Occipital lobe (tissue), 2 donors: ENCODE measurements around the genes ARHGEF11, FCRL1, CD1A, OR10K1, OR10Z1 and OR6K3.

DNA sequence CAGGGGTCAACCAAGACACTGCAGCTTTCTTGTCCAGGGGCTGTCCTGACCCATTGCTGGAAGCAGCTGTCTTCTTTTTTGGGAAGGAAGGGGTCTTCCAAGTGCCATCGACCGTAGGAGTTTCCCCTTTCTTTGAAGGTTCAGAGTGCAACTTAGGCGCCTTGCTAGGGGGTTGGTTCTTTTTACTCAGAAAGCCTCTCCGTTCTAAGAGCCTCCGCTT, 1.0 kb upstream of the METTL25B start:
- RAMPAGE, long total RNA, result no peak

DNA sequence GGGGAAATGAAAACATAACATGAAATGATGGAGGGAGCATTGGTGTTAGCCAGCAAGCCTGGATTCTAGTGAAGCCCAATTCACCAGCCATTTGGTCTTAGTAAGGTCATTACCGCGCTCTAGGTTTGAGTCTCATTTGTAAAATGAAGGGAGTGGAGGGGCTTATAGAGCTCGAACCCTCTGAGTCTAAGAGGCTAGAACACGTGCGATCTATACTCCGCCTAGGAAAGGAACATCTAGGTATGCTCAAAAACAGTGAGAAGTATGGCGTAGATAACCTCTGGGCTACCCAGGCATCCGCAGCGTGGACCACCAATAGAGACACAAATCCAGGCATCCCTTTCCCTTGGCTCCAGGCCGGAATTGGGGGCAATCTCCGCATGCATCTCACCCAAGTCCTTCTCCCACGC, 378 bp upstream of the METTL25B start:
- RAMPAGE, long total RNA, result no peak

- RAMPAGE, long total RNA, result no peak
Measured at GRCh38 chr1:156746976-156747778, 4.3 kb downstream of the HDGF start.

GRCh38 chr1:156813599-156814690, 2.7 kb downstream of the SH2D2A start:
- RAMPAGE, long total RNA, result no peak

DNA sequence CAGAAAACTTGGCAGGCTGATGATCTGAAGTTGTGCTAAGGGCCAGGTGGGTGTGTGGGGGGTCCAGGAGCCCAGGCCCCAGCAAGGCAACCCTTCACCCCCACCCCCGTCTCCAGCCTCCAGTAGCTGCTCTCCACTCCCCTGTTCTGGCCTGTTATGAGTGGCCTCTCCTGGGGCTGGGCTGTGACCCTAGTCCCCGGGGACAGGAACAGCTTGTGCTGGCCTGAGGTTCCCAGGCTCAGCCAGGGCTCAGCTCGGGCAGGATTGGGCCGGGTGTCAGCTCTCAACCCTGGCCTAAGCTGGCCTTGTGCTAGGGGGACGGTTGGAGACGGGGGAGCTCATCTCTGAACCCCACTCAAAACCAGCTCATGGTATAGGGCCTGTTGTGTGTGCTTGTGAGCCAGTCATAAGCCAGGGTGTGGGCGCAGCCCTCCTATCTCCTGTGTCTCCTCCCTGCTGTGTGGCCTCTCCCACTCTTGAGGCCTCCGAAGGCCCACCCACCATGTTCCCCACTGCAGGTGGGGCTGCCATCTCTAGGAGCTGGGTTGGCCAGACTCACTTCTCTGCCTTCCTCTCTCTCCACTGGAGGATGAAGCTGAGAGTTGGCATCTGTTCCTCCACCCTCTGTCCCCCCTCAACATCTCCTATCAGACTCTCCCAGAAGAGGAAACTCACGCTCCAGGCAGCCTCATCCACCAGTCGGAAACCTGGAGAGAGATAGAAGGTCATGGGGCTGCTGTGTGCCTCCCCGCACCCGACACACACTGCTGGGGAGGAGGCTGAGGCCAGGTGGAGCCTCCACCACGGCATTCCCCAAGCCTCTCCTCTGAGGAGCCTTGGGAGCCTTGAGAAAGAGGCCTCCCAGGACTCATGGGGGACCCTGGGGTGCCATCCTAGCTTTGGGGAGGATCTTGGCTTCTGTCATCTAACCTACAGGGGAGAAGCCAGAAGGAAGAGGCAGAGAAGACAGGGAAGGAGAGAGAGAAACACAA, 1.4 kb downstream of the PEAR1 start:
- RAMPAGE, long total RNA, result no peak

DNA sequence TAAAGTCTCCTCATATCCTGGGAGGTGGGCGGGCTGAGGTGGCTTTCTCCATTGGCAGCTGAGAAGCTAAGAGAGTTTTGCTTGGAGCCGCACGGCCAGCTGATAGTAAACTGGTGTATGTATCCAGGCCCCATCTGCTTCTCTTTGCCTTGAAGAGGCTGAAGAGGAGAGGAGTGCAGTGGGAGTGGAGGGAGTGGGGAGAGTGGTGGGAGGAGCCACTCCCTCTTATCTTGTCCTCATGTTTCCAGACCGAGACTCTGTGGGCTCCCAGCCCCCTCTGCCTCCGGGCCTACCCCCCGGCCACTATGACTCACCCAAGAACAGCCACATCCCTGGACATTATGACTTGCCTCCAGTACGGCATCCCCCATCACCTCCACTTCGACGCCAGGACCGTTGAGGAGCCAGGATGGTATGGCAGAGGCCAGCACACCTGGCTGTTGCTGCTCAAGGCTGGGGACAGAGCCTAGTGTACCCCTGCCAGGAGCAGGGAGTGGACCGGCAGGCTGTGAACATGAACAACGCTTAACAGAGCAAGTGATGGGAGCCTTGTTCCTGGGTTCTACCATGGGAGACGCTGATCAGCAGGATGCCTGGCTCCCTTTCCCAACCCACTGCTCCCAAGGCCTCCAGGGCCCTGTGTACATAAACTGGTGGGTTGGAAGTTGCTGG, 5.9 kb upstream of the LRRC71 start:
- RAMPAGE, long total RNA, result no peak

- RAMPAGE, long total RNA, result no peak
Measured at GRCh38 chr1:156941107-156941473, 20.7 kb downstream of the LRRC71 start.

GRCh38 chr1:157045242-157046228, at the start of gene ARHGEF11:
ARHGEF11 (minus strand) TSS chr1:157045742.
- RAMPAGE, long total RNA, result no peak

GRCh38 chr1:157136851-157138130, 904 bp downstream of the ETV3 start:
- RAMPAGE, long total RNA, result no peak

GRCh38 chr1:157819968-157820262, at the start of gene FCRL1:
FCRL1 (minus strand) TSS chr1:157820120.
- RAMPAGE, long total RNA, result no peak

- RAMPAGE, long total RNA, result no peak
Measured at GRCh38 chr1:158001035-158001699, 7.7 kb downstream of the KIRREL1 start.

GRCh38 chr1:158045946-158046577, 52.6 kb downstream of the KIRREL1 start:
- RAMPAGE, long total RNA, result no peak

GRCh38 chr1:158182774-158183355, 2.2 kb downstream of the CD1D start:
- RAMPAGE, long total RNA, result no peak

DNA sequence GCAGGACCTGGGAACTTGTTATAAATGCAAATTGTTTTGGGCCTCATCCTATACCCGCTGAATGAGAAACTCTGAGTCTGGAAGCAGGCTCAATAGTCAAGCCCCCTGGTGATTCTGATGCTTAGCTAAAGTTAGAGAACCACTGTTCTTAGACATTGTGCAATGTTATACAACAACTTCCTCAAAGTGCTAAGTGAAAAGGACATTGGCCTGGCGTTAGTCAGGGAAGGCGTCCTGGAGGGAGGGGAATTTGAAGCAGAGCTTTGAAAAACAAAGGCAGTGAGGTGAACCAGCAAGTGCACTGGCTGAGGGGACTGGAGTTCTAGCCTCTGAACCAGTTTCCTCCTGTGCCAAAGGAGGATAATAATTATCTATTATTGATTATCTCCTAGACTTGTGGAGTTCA, 5.1 kb downstream of the CD1D start:
- RAMPAGE, long total RNA, result no peak

DNA sequence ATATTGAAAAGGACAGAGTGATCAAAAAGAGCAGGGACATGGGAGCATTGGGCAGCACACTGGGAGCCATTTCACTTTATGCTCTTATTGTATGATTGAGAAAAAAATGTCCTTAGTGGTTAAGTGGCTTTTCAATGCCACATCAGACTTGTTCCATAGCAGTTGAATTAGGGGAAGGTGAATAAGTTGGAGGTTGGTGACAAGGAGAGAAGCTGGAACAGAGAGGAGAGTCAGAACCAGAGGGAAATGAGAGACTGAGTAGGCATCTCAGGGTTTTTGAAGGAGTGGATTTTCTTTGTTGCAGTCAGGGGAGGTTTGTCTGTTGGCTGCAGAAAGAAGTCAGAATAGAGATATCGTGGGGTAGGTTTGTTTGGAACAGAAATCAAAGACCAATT, at the start of gene CD1A:
CD1A (plus strand) TSS at position 184 of the 395 bp plus-strand sequence.
- RAMPAGE, long total RNA, result no peak

DNA sequence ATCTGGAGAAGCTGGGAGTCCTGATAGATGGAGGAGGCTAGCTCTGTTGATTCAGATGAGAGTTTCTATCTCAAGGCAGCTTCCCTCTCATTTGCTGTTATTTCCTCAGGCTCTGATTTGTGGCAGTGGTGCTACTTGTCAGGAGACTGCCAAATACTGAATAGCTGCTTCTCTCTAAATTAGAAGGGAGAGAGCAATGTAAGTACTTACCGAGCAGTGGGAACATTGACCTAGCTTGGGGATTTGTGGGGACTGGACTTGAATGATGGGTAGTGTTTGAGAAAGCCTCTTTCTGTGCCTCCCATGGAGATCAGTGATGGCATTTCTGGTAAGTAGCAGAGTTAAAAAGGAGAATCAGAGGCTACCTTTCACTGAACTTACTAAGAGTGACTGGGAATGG, at the start of gene OR10K1:
OR10K1 (plus strand) TSS at position 258 of the 400 bp plus-strand sequence.
- RAMPAGE, long total RNA, result no peak

DNA sequence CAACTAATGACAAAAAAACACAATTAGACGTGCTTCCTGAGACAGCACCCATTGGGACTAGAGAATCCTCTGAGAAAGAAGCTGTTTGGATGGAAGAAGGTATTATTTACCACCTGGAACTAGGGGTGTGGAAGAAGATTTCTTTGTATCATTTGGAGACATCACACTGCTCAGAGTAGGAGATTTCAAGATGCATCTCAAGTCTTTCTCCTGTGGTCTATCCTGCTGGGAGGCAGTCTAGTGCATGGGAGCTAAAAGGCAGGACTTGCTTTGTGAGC, at the start of gene OR10Z1:
OR10Z1 (plus strand) TSS at position 173 of the 278 bp plus-strand sequence.
- RAMPAGE, long total RNA, result no peak

- RAMPAGE, long total RNA, result no peak
Measured at GRCh38 chr1:158720534-158721065, at the start of gene OR6K3. OR6K3 (minus strand) TSS chr1:158720720.

DNA sequence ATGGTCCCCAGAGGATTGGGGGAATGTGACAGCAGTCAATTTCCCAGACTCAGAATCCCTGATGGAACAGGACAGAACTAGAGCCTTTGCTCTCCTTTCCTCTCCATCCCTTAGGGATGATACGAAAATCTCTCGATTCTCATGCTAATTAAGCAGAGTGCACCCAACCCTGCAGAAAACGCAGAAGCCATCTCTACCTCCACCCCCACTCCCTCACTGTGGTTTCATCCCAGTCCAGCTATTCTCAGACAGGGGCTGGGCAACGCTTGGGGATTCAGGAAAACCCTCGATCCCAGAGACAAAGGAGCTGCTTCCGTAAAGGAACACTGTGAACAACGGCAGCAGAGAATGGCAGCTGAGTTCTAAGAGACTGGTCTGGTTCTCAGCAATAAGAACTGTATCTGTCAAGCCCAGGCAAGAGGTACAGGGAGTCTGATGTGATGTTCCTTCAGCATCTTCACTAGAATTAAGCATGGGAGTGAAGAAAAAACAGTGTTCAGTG, 29.5 kb upstream of the CADM3 start:
- RAMPAGE, long total RNA, result start-site peak on the plus strand centred at position 303 of the sequence, 28 bp wide, 21 and 29 reads in 2 replicates

- RAMPAGE, long total RNA, result no peak
Measured at GRCh38 chr1:159188101-159188800, 16.4 kb upstream of the ACKR1 start.